Natural killer cell (primary cell): Measurements from ENCODE around the gene OXER1.

GRCh38 chr2:42091960-42092785, 44.4 kb downstream of the PKDCC start:
- PRO-cap = no peak

DNA sequence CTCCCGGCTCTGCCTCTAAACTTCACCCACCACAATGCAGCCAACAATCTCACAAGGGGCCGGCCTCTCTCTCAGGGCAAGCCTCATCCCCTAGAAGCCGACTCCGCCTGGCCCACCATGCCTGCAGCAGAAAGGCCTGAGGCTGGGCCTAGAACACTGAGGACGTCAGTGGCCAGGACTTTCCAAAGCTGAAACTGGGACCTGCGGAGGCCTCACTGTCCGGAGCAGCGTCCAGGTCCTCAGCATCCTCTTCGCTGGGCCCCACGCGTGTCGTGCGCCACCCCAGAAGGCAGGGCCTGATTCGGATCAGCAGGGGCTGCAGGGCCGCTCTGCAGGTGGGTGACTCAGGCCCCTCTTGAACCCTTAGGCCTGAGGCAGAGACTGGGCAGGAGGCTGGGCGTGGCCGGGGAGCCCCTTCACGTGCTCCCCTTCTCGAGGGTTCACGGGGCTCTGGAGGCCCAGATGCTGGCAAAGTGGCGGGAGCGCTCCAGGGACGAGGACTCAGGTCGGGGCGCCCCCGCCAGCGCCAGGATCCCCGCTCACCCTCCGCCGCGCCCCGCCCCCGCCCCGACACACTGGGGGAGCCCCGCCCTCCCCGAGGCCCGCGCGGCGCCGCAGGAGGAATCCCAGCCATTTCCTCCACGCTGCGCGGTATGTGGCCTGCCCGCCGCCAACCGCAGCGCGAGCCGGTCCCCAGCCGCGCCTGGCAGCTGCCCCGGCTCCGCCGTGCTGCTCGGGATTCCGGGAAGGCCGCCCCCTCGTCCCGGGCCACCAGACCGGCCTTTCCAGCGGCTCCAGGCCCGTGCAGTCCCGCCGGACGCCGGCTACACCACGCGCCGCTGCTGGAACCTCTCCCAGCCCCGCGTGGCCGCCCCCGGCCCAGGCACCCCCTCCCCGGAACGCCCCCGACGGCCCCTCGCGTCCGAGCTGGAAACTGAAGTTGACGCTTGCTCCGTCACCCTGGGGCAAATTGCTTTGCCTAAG, 53.2 kb downstream of the PKDCC start:
- PRO-cap = bidirectional peak, plus-strand start at position 634 of the sequence, minus-strand start at position 537 of the sequence

- PRO-cap = bidirectional peak, plus-strand start at chr2:42106246, minus-strand start at chr2:42106142
Measured at GRCh38 chr2:42106002-42106389, 58.2 kb downstream of the PKDCC start.

- PRO-cap = no peak
Measured at GRCh38 chr2:42171603-42172053, 2.5 kb downstream of the EML4 start.

DNA sequence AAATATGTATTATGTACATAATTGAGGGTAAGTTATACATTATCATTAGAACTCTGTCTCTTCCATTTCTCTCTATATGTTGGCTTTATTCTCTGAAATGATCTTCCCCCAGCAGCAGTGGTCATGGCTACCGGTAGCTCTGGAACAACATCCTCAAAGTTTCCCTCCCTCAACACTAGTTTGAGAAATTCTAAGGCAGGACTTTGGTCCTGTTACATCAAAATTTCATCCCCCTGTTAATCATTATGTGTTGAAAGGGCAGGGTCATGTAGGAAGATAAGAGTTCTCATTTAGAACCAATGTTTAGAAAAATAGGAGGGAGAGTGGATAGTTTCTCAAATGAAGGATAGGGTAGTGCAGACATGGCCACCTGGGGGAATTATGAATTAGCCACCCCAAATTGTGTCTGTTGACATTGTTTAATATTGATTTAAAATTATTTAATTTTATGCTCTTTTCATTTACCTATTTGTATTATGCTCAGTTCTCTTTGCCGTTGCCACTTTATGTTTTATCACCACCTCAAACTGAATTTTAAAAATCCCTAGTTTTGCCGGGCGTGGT, 22.2 kb downstream of the EML4 start:
- PRO-cap = no peak

- PRO-cap = no peak
Measured at GRCh38 chr2:42492448-42493520, 998 bp downstream of the KCNG3 start.

- PRO-cap = no peak
Measured at GRCh38 chr2:42652177-42652696, 83.8 kb downstream of the MTA3 start.

GRCh38 chr2:42707622-42708248, 56.2 kb downstream of the OXER1 start:
- PRO-cap = no peak

DNA sequence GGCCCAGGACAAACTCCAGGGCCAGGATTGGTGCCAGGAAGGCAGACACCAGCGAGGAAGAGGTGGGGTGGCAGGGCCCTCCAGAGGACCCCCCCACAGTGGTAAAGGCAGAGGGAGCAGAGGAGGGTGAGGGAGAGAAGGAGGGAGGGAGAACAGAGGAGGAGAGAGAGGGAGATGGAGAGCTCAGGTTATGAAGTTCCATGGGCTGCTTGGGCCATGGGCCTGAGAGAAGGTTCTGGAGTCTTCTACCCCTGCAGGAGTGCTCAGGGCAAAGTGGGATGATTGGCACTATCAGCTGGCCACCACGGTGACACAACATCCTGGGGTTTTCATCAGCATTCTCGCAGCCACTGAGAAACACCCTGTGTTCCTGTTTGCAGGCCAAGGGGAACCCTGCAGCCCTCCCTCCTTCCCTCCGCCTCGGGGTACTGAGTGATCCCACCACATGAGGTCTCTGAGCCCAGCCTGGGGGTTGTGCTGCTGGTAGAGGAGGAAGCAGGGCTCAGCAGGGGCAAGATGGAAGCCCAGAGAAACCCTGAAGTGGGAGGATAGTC, at the start of gene OXER1:
TSS of gene OXER1 (minus strand) at position 275 of the 554 bp plus-strand sequence.
- PRO-cap = no peak

- PRO-cap = no peak
Measured at GRCh38 chr2:42875344-42876166, 83.2 kb upstream of the HAAO start.

- PRO-cap = no peak
Measured at GRCh38 chr2:42906219-42906422, 113.7 kb upstream of the HAAO start.

- PRO-cap = no peak
Measured at GRCh38 chr2:42906423-42907552, 114.4 kb upstream of the HAAO start.

DNA sequence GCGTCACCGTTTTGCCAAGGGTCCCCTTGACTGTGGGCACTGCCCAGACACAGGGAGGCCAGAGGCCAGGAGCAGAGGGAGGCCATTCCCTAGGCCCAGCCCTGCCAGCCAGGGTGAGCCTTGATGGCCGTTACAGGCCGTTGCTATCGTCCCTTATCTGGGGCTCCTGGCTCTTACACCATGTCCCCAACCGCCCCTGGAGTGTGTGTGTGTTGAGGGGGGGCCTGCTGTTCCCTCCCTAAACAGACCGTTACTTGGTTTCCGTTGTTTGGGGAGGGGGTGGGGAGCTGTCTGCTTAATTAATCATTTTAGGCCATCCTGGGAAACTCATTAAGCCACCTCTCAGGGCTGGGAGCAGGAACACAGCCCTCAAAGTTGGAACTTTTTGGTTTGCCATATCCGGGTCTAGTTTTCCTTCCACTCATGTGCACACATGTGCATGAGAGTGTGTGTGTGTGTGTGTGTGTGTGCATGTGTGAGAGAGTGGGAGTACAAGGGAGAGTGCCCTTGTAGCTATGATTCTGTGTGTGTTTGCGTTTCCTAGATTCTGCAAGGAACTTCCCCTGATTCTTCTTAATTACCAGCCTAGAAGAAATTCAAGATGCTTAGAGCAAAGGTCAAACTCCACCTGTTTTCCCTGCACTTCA, 135.2 kb upstream of the HAAO start:
- PRO-cap = no peak

- PRO-cap = no peak
Measured at GRCh38 chr2:43026380-43026691, 200.1 kb downstream of the ZFP36L2 start.

- PRO-cap = no peak
Measured at GRCh38 chr2:43042085-43042411, 184.4 kb downstream of the ZFP36L2 start.

GRCh38 chr2:43102240-43103028, 124.0 kb downstream of the ZFP36L2 start:
- PRO-cap = no peak

- PRO-cap = no peak
Measured at GRCh38 chr2:43128604-43128933, 97.8 kb downstream of the ZFP36L2 start.

DNA sequence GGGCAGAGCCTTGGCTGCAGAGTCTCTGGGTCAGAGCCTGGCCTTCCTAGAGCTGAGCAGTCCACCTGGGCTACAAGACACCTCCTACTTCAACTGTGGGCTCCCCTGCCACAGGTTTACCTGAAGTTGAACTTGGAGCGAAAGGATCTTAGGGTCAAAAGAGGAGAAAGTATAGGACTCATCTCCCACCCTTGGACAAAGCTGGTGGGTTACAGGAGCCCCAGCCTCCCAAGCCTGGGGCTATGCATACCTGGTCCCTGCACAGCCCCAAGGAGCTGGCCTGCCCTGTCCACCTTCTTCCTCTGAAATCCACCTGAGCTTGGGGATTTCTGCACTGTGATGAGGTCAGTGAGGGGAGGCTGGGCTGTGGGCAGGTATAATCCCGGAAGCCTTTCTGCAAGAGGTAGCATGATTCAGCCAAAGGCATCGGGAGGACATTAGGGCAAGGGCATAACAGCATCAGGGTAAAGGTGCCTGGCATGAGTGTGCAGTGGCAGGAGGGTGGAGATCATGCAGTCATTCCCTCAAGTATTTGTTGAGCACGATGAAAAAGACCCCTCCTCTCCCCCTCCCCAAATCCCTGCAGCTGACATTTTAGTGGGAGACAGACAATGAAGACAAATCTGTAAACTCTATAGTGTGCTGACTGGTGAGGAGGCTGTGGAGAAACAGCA, 18.9 kb downstream of the ZFP36L2 start:
- PRO-cap = no peak

DNA sequence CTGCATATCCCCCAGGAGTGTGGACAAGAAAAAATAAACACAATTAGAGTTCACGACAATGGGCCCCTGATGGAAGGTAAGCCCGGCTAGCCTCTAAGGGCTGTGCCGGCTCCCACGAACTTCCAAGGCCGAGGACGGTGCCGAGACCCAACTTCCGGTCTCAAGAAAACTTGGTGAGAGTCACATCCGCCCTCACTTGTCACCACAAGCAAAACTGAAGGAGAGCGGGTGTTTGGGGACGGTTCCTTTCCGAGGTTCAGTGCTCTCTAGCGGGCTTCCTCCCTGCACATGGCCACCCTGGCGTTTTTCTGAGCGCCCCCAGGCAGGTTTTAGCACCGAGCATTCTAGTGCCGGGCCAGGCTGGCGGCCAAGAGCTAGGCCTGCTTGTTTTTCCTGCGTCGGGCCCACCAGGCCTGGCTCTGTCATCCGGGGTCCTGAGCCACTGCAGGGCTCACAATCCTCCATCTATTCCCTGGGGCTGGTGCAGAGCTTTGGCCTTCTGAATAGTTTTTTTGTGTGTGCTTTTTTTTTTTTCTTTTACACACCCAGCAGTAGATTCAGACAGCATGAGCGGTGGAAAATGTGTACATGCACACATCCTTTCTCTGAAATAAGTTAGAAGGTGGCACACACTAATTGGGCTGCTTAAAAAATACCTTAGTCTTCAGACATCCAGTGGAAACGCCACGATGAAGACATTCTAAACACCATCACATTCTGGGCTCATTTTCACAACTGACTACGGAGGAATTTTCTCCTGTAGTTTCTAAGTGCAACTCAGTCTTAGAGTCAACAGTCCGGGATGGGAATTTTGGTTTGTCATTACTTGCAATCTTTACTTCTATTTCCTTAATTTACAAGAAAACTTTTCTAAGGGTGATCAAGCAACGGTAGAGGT, 6.3 kb downstream of the ZFP36L2 start:
- PRO-cap = bidirectional peak, plus-strand start at position 211 of the sequence, minus-strand start at position 136 of the sequence; bidirectional peak, plus-strand start at position 667 of the sequence, minus-strand start at position 562 of the sequence

GRCh38 chr2:43229147-43229765, 2.9 kb upstream of the ZFP36L2 start:
- PRO-cap = no peak